Daoy (cell line): ENCODE data around the gene LDLRAD1.

DNA sequence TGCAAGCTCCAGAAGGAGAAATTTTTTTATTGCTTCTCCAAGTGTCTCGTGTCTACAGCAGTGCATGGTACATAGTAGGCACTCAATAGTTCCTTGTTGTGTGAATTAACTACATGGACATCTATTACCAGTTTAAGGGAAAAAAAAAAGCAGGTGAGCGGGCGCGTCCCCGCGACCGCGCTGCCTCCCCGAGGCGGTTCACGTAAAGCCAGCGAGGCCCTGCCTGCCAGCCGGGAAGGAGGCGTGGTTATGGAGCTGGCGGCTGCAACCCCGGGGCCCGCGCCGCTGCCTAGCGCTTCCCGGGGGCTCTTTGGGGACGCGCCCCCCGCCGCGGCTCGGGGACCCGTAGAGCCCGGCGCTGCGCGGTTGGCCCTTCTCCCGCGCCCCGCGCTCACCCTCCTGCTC is 2.3 kb upstream of the CC2D1B start:
- RAMPAGE, long total RNA: no peak

DNA sequence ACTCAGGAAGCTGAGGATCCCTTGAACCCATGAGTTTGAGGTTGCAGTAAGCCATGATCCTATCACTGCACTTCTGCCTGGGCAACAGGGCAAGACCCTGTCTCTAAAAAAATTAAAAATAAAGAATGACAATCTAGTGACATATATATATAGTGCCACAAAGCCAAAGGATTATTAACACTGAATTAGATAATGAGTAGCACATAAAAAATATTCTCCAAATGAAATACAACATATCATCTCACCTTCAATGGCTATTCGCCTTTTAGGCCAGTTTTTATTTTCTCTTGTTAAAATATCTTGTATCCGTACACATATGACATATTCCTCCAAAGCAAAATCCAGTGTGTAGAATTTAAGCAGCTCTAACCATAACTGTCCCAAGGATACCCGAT is 73.1 kb downstream of the PRPF38A start:
- RAMPAGE, long total RNA: no peak

DNA sequence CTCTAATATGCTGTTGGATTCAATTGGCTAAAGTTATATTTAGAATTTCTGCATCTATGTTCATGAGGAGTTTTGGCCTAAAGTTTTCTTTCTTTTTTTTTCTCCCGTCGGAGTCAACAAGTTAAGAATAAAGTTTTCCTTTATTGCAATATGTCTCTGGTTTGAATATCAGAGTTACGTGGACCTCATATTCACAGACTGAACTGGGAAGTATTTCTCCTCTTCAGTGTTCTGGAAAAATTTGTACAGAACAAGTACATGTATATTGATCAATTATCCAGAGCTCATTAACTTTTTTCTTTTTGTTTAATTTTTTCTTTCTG is 46.7 kb downstream of the TUT4 start:
- RAMPAGE, long total RNA: no peak

DNA sequence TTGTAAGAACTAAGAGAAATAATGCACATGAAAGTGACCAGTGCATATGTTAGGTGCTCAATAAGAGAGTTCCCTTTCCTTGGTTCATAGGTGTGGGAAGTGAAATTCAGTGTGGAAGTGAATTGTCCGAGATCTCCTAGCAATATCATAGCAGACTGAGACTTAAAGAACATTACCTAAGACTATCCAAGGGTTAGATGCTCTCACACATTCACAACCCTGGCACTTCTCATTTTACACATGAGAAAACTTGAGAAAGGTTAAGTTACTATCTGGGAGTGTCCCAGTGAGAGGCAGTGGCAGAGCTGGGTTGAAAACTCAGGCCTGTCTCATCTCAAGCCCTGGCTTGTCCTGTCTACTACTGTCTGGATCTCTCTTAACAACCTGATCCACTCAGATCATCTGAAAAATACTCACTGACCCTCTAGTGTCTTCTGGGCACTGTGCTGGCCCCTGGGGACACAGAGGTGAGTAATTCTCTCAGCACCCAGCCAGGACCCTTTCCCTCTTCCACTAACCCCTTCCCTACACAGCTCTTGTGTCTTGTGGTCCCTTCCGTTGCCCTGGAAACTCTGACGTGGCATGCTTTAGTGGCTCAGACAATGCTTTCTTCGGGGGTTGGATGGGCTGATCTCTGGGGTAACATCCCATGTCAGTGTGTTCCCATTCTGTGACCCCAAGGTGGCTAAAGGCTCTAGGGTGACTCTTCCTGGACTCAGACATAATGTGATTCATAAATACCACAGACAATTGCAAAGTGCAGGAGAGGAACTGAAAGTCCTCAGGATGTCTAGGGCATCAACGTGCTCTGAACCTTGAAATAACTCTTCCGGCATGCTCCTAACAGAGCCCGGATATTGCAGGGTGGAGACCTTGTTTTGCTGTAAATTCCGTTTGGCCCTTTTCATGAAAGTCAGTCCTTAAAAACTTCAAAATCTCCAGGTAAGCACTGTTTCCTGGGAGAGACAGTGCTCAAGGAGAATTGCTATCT is 3.8 kb downstream of the SHISAL2A start:
- RAMPAGE, long total RNA: no peak

DNA sequence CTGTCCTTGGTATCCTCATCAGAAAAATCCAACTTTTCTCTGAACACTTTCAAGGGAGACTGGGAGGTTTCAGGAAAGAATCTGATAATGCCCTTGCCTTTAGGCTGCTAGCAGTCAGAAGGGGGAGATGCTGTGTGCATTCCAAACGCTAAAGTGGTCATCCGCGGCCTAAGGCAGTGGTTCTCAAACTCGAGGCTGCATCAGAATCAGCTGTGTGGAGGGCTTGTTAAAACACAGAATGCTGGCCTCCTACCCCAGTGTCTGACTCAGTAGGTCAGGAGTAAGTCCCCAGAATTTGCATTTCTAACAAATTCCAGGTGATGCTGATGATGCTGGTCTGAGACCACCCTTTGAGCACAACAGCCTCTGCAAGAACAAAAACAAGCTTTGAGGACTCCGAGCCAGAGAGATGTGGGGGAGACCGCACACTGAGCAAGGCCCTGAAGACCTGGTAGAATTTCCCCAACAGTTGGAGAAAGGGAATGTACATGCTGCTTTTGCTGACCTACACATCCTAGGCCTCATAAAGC is 26.9 kb downstream of the SHISAL2A start:
- RAMPAGE, long total RNA: no peak

DNA sequence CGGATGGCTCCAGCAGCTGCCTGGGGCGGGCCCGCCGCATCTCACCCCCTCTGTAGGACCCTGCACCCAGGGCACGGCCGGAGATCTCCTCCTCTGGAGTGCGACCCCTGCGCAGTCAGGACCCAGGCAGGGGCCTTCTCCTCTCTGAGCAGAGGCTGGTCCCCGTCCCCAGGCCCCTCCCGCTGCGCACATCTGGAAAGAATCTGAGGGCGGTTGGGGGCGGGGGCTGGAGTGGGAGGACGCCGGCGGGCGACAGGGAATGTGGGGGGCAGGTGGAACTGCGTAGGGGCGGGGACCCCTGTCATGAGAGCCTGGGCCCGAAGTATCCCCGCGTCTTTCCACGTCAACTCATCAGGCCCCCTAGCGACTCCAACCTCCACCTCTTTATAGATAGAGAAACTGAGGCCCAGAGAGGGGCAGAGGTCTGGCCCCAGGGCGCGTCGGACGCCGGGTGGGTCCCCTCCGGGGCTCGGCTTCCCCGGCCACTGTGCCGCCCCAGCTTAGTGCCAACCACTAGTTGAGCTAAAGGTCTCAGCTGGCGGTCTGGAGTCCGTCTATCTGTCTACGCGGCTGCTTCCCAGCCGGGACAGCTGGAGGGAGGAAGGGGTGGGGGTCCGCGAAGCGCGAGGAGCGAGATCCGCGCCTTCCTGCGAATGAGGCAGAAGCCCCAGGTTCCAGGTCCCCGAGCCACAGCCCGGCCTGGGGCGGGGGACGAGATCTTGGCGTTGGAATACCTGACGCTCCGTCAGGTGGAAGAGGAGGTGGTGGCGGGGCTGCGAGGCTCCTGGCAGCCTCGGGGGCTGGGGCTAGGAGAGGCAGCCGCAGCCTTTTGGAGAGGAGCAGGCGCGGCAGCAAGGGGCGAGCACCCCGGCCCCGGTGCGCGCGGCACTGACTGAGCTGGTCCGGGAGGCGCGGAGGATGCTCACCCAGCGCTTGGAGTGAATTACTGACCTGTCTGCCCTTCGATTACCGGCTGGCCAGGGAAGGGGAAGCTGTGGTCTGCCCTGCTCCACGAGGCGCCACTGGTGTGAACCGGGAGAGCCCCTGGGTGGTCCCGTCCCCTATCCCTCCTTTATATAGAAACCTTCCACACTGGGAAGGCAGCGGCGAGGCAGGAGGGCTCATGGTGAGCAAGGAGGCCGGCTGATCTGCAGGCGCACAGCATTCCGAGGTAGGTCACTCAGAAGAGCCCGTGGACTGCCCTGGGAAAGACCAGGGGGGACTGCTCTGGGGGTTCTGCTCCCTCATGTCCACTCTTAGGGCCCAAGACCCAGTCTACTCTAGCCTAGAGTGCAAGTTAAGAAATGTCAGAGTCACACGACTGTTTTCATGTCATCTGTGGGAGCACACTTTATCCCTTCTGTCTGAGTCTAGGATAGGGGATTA is 869 bp downstream of the PODN start:
- RAMPAGE, long total RNA: no peak

GRCh38 chr1:53147126-53147501 is 4.7 kb upstream of the SLC1A7 start:
- RAMPAGE, long total RNA: no peak

DNA sequence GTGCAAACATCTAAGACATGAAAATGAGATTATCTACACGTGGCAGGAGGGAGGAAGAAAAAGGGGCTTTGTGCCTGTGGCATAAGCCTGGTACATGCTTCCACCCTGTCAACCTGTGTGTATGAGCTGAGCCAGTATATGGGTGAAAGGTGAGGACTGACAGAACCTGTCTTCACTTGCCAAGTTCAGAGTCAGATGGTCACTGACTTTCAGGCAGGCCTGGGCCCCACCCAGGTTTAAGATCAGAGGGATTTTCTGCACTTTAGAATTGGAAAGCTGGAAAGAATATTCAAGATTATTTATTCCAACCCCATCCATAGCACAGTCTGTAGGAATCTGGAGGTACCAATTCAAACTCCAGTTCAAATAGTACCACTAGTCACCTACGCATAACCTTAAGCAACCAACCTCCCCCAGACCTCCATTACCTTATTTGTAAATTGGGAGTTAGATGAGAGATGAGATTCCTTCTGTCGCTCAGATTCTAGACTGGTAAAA is 1.8 kb downstream of the CPT2 start:
- RAMPAGE, long total RNA: no peak

- RAMPAGE, long total RNA: no peak
Observed at GRCh38 chr1:53219520-53219884, 932 bp downstream of the CZIB start.

DNA sequence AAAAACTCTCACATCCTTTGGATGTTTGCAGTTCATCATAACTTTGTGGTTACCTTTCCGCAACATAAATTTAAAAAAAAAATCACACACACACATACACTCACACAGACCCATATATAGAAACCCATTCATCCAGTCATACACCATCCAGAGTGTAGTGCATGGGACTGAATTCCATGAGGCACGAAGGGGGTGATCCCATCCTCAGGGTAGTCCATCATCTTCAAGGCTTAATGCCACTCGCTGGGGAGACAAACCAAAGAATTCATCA is 8.4 kb upstream of the MAGOH start:
- RAMPAGE, long total RNA: no peak

DNA sequence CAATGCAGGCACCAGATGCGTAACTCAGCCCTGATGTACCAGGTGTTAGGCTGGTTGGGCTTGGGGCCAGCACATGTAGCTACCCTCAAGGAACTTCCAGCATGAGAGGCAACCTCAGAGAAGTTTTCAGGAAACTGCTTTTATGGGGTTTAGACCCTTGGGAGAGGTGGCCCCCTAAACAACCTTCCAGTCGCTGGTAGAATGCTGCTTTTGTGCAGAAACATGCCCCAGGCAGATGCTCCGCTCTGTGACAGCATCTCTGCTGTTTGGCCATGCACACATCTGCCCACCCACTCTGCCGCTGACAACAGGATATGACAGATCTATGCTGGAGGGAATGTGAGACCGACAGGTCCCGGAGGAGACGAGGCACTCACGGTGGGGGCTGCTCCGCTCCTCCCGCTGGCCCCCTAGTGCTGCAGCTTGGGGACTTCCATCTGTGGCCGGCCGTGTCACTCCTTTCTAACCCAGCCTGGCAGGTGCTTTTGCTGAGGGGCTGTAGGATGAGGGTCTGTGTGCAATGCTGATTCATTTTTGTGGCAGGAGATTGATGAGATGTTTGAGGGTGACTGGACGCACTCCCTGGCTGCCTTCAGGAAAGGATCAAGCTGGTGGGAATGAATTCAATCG is 49.1 kb upstream of the DMRTB1 start:
- RAMPAGE, long total RNA: no peak

GRCh38 chr1:53470028-53470643 is 10.9 kb downstream of the DMRTB1 start:
- RAMPAGE, long total RNA: no peak

DNA sequence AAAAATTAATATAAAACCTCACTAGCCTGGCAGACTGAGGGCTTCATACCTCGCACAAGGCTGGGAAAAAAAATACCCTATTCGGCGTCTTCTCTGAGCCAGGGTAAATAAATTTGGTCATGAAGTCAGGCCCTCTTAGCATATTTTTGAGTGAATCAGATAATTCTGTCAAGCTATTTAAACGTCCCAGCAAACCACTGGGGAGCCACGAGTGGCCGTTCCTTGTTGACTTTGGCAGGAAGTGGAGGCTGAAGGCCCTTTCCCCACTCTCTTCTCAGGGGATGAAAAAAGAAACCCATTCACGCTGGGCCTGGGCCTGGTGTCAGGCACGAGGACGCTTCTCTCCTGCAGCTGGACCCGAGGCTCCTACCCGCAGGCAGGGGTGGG is 53.1 kb downstream of the DMRTB1 start:
- RAMPAGE, long total RNA: no peak

DNA sequence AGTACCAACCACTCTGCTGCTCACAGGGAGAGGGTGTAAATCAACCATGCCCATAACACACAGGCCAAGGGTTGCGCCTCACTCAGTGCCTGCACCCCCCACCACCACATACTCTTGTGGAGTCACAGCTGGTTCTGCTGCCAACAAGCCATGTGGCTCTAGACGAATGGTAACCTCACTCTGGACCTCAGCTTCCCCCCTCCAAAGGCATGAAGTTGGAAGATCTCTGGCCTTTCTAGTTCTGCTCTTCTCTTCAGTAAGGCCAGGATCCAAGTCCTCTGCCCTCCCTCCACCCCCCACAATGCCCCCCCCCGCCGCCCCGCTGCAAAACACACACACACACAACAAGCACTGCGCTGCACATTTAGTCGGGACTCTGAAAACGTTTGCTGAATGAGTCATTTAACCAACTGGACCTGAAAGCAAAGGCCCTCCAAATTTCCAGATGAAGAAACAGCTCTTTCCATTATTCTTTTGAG is 1.7 kb upstream of the GLIS1 start:
- RAMPAGE, long total RNA: no peak

DNA sequence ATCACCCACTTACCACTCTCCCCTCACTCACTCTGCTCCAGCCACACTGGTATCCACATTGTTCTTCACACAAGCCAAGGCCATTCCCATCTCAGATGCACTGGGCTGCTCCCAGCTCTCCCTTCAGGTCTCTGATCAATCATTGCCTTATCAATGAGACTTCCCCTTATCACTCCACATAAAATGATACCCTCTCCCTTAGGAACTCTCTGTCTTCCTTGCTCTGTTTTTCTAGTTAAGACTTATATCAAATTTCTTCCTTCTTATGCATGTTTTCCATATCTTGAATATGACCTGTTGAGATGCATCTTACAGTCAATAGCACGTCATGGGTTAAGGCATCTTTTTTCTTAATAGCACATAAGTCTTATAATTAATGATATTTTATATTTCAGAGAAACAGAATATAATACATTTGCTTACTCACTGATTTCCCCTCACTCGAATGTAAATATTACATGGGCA is 42.1 kb downstream of the NDC1 start:
- RAMPAGE, long total RNA: no peak

GRCh38 chr1:53889030-53889406 is 579 bp downstream of the YIPF1 start:
- RAMPAGE, long total RNA: no peak

DNA sequence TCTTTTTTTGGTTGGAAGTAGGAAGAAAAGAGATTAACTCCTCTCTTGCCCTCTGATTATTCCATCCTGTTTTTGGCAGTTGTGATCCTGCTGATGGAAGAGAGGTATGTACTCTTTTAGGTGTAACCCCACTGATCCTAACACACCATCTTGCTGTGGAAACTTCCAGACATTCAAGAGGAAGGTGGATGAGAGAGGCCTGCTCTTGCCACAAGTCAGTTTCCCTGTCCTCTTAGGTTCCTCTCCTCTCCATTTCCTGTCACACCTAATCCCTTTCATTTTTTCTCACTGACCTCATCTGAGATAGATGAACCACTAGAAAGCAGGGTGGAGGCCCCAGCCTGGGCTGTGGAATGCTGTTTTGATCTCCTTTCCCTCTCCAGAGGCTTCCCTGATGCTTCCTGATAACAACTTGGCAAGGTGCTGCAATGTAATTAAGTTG is 11.0 kb downstream of the LRRC42 start:
- RAMPAGE, long total RNA: no peak

- RAMPAGE, long total RNA: no peak
Observed at GRCh38 chr1:54018031-54018529, at the start of gene LDLRAD1. Gene LDLRAD1, minus strand, starts transcription at chr1:54018186.

- RAMPAGE, long total RNA: no peak
Observed at GRCh38 chr1:54110980-54111581, 41.7 kb downstream of the CDCP2 start.

GRCh38 chr1:54278514-54279725 is 79.0 kb downstream of the MRPL37 start:
- RAMPAGE, long total RNA: no peak